Tongue (tissue), 2 donors: ENCODE results near the gene ELSPBP1.

DNA sequence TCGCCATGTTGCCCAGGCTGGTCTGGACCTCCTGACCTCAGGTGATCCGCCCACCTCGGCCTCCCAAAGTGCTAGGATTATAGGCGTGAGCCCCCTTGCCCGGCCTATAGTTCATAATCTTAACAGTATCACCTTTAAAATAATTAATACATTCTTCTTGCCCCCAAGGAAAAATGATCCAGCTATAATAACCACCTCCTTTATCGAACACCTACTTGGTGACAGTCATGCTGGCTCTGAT is 796 bp upstream of the KPTN start:
- RAMPAGE, long total RNA: no peak

DNA sequence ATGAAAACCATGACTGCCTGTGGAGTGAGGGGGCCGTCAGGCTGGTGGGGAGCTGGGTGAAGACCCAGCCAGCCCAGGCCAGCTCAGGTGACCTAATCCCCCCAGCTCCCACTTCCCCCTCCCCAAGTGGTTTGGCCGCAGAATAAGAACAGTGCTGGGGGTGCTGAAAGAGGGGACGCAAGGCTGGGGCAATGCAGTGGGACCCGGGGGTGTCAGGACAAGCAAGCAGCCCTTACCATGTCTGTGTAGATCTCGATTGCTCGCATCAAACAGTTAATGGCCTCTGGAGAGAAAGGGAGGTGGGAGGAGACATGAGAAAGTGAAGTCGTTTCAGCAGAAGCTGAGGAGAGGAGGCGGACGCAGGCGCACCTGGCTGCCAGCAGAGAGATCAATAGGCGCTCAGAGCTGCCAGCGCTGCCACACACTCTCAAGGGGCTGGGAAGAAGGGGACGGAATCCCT is 11.3 kb upstream of the KPTN start:
- RAMPAGE, long total RNA: no peak

DNA sequence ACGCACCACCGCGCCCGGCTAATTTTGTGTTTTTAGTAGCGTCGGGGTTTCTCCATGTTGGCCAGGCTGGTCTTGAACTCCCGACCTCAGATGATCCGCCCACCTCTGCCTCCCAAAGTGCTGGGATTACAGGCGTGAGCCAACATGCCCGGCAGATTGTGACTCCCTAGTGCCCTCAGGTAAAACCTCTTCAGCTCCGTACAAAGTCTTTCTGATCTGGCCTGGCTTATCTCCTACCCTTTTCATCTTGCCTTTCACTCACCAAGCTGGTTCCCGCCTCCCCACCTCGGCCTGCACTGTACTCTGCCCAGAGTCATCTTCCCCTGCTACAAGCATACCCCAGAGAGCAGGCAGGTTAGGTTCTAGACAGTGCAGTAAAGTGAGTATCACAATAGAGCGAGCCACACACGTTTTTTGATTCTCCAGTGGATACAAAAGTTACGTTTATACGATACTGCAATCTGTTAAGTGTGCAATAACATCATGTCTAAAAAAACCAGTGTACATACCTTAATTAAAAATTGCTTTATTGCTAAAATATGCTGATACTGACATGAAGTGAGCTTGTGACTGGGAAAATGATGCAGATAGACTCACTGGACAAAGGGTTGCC is 15.2 kb downstream of the BICRA start:
- RAMPAGE, long total RNA: no peak

- RAMPAGE, long total RNA: no peak
Measured at GRCh38 chr19:47633382-47633986, 24.6 kb downstream of the BICRA start.

DNA sequence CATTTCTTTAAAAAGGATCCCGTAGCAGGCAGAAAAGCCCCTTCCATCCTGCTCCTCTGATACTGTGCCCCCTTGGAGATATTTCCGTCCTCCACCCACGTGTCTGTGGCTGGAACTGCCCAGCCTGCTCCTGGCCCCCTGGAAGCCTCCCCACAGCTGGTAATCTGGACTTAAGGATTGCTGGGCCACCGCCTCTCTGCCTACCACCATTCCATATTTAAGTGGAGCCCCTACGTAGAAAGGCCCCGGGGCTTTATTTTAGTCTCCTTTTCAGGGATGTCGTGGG is 2.8 kb upstream of the NOP53 start:
- RAMPAGE, long total RNA: no peak

DNA sequence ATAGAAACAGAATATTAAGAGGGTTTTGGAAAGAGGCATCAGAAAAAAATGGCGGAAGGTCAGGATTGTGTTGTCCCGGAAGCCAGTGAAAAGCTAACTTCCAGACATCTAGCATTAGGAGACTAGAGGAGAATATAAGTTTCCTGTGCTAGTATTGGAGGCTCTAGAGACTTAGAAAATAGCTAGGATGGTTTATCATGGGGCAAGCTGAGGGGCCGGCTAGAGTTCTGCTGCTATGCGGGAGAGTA is 4.5 kb downstream of the SULT2A1 start:
- RAMPAGE, long total RNA: no peak

DNA sequence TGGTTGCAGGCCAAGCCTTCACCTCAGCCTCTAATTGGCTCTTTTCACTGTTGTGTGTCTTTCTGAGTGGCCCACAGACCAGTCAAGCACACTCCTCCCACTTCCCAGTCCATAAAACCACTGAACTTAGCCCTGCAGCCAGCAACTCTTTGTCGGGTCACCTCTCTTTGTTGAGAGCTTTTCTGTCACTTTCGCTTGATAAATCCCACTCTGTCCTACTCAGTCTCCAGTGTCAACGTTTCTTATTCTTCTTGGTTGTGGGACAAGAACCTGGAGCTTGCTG is 6.2 kb upstream of the SULT2A1 start:
- RAMPAGE, long total RNA: no peak

DNA sequence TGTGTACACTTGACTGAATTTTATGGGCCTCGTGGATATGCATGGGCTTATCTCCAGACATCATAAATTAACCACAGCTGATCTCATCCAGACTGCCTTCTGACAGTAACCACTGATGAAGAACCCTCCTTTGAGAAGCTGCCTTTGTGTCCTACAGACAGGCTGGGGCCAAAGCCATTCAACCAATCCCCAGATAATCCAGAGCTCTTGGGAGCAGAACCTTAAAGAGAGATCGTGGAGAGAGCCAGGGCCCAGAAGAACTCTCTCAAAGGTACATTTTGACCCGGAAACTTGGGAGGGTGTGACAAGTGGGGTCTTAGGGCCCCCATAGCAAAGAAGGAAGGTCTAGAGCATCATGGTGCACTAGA is at the start of gene ELSPBP1:
Gene ELSPBP1, plus strand, starts transcription at position 92 of the 368 bp plus-strand sequence.
- RAMPAGE, long total RNA: no peak

- RAMPAGE, long total RNA: no peak
Measured at GRCh38 chr19:48061307-48062521, 17.8 kb upstream of the CABP5 start.

DNA sequence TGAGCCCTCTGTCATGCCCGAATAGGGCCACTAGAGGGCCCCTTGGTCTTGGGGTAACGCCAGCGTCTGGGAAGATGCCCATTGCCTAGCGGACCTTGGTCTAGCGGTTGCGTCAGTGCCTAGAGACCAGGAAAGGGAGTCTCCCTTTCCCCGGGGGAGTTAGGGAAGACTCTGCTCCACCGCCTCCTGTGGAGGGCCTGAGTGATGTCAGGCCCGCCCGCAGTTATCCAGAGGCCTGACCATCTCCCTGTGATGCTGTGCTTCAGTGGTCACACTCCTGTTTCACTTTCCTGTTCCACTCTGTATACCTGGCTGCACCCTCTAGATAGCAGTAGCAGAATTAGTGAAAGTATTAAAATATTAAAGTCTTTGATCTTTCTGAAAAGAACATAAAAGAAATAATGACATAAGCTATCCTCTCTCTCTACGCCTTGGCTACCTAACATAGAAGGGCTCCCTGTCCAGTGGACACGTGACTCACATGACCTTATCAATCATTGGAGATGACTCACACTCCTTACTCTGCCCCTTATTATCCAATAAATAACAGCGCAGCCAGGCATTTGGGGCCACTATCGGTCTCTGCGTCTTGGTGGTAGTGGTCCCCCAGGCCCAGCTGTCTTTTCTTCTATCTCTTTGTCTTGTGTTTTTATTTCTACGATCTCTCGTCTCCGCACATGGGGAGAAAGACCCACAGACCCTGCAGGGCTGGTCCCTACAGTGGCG is 3.0 kb downstream of the PLA2G4C start:
- RAMPAGE, long total RNA: no peak

- RAMPAGE, long total RNA: no peak
Measured at GRCh38 chr19:48271544-48272159, 1.8 kb downstream of the ZNF114 start.

DNA sequence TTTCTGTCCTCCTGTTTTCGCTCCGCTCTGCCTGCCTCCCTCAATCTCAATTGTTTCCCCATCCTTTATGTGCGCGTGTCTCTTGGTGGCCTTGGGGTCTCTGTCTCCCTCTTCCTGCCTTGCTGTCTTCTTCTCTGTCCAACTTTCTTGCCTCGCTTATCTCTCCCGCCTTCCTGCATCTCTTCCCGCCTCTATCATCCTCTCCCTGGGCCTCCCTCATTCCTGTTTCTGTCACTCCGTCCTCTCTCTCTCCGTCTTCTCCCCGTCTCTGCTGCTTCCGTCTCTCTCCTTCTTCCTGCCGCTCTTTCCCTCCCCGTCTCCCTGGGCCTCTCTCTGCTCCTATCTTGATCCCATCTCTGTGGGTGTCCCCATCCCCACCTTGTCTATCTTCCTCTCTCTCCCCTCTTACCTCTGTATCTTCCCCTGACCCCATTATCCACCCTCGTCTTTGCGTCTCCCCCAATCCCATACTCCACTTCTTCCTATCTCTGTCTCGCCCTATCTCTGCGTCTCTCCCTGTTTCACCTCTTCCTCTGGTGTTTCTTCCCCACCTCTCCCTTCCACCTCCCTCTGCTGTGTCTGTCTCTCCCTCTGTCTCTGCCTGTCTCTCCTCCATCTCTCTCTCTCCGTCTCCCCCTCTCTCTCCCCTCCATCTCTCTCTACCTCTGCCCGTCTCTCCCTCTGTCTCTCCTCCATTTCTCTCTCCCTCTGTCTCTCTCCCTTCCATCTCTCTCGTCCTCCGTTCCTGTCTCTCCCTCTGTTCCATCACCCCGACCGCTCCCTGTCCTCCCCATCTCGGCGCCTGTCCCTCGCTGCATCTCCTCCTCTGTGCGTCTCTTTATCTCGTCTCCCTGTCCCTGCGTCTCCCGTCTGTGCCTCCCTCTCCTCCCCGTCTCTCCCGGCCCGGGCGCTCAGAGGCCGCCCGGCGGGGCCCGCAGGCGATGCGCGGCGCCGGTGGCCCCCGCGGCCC is 4.3 kb downstream of the GRIN2D start:
- RAMPAGE, long total RNA: no peak

DNA sequence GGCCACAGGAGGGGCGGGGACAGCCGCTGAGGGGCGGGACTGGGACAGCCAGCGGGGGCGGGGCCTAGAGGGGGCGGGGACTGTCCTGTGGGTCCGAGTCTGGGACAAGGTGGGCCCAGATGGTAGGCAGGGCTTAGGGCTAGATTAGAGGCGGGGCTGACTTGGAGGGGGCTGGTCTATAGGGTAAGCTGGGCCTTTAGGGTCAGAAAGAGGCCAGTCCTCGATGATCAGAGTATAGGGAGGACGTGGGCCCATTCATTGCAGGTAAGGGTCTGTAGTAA is 5.4 kb downstream of the GRIN2D start:
- RAMPAGE, long total RNA: no peak

- RAMPAGE, long total RNA: no peak
Measured at GRCh38 chr19:48479844-48480536, 10.8 kb downstream of the CYTH2 start.

DNA sequence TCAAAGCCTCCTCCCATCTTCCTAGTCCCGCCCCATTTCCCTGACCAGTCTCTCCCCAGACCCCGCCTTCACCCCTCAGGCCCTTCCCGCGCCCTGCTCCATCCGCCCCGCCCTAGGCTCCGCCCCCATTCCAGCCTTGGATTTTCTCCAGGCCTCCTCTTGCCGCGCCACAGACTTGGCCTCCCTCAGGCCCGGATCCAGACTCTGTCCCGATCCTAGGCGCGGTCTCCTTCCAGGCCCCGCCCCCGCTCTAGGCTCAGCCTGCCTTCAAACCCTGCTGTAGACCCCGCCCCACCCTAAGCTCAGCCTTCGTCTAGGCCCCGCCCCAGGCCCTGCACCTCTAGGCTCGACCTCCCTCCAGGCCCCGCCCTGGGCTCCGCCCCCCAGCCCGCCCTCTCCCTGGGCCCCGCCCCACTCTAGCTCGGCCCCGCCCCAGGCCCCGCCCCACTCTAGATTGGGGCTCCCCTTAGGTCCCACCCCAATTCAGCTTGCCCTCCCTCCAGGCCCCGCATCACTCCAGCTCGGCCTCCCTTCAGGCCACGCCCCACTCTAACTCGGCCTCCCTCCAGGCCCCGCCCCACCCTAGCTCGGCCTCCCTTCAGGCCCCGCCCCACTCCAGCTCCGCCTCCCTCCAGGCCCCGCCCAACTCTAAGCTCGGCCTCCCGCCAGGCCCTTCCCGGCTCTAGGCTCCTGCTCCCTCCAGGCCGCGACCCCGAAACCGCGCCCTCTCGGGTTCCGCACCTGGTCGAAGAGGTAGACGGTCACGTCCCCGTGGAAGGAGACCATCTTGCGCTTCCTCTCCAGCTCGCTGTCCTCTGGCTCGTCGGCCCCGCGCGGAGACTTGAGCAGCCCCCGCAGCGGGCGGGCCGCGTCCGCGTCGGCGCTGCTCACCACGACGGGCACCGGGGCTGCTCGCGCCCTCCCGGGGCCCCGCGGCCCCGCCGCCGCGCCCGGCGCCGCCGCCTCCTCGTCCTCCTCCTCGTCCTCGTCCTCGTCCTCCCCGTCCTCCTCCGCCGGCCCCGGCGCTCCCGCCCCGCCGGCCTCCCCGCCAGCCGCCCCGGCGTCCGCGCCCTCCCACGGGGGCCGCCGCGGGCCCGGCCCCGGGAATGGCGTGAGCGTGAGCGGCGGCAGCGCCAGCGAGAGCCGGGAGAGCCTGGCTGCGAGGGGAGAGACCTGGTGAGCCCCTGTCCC is 18.3 kb downstream of the LMTK3 start:
- RAMPAGE, long total RNA: no peak

- RAMPAGE, long total RNA: no peak
Measured at GRCh38 chr19:48512952-48513313, 1.3 kb upstream of the LMTK3 start.

DNA sequence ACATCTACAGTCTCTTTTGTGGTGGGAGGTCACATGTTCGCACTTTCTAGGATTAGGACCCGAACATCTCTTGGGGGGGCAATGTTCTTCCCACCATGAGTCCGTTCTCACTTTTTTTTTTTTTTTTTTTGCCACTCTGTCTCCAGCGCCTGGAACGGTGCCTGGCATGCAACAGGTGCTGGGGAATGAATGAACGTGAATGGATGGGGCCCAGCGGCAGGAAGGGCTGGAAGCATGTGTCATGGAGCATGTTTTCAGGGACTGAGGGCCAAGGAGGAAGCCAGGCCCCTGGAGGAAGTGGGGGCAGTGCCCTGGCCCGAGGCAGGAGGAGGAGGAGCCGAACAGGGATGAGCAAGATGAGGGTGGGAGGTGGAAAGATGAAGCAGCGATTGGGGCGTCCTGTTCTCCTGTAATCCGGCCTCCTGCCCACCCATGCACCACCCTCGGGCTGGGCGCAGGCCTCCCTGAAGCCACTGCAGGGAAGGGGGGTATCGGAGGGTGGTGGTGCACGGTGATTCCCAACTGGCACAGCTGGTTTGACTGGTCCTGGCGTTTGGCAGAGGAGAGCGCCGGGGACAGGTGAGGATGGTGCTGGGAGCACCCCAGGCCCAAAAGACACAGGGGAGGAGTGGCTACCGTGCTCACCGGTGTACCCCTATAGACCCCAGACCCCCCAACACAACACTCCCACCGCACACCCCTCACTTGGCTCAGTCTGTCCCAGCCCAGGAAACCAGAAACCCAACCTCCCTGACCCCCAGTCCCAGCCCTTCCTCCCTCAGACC is 8.7 kb upstream of the SULT2B1 start:
- RAMPAGE, long total RNA: no peak

- RAMPAGE, long total RNA: no peak
Measured at GRCh38 chr19:48629466-48630670, 7.3 kb downstream of the DBP start.

- RAMPAGE, long total RNA: no peak
Measured at GRCh38 chr19:48634914-48635985, 1.9 kb downstream of the DBP start.

GRCh38 chr19:48660645-48661422 is 12.0 kb downstream of the NTN5 start:
- RAMPAGE, long total RNA: no peak